ENCODE results near the genes CYP2S1, DMAC2, CEACAM6, CEACAM3, DMRTC2 and ARHGEF1.

DNA sequence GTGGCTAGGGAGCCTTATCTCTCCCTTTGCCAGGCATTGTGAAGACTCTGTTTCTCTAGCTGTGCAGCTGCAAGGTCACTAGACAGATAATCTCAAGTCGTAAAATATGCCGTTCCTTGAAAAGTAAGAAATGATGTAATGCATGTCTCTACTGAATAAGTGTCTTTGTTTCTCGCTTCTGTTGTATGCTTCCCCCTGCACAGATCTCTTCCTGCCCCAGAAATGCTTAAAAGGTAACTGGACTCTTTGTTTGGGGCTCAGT is 16.5 kb downstream of the CYP2A6 start:
- PRO-cap: unidirectional peak, plus-strand start at position 162 of the sequence

DNA sequence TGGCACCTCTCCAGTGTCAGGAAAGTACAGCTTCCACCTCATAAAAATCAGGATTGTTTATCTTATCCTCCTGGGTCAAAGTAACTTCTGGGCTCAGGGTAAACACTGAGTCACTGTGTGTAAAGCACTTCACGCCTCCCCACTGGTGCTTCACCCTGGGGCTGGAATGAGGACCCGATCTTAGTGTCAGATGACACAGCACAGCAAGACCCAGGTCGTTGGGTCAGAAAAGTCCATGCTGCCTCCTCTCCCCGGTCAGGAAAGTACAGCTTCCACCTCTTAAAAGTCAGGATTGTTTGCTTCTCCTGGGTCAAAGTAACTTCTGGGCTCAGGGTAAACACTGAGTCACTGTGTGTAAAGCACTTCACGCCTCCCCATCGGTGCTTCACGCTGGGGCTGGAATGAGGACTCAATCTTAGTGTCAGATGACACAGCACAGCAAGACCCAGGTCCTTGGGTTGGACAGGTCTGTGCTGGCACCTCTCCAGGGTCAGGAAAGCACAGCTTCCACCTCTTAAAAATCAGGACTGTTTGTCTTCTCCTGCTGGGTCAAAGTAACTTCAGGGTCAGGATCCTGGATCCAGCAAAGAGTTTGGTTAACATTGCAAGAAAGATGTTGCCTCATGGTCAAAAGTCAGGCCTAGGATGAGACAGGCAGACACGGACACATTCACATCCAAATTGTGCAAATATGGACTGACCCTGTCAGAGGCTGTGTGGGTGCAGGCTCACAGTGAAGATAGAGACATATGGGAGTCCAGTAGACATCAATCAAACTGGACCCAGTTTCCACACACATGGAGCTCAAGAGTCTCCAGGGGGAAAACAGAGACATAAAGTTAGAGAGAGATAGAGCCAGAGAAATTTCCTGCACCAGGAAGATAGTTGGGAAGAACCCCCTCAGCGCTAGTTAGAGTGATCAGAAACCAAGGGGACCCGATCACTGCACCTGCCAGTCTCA is 39.3 kb upstream of the CYP2A7 start:
- PRO-cap: no peak

GRCh38 chr19:41015096-41015835 is 24.2 kb downstream of the CYP2B6 start:
- PRO-cap: no peak

- PRO-cap: no peak
These were observed 13.7 kb downstream of the CYP2F1 start for GRCh38 chr19:41128070-41128238.

DNA sequence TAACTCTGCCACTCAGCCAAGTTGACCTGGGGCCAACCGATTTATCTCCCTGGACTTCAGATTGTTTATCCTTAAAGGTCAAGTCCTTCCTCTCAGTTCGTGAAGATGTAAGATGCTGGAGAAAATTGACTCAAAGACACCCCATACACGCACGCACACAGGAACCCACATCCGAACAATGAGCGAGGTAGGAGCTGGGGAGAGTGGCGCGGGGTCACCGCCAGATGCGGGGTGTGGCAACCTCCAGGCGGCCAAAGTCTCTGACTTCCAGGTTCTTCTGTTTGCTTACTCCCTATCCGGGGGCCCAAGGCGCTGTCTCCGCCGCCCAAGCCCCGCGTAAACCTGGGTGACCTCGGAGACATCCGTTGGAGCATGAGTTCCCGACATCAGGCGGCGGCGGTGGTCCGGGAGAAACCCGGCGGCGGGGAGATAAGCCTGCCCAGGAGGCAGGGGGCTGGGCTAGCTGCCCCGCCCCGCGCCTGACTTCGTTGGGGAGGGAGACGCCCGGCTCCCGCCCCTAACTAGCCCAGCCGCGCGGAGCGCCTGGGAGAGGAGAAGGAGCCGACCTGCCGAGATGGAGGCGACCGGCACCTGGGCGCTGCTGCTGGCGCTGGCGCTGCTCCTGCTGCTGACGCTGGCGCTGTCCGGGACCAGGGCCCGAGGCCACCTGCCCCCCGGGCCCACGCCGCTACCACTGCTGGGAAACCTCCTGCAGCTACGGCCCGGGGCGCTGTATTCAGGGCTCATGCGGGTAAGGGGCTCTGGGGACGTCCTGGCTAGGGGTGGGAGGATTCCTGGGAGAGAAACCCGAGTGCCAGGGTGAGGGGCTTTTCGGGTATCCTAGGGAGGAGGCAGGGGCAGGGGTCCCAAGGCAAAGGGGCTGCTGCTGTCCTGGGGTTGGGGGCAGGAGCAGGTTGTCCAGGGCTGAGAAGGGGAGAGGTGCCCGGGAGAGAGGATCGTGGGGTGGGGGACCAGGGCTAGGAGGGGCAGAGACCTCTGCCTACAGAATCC is at the start of gene CYP2S1:
Gene CYP2S1 (plus strand): TSS at position 529 of the 1,011 bp plus-strand sequence.
- PRO-cap: no peak

DNA sequence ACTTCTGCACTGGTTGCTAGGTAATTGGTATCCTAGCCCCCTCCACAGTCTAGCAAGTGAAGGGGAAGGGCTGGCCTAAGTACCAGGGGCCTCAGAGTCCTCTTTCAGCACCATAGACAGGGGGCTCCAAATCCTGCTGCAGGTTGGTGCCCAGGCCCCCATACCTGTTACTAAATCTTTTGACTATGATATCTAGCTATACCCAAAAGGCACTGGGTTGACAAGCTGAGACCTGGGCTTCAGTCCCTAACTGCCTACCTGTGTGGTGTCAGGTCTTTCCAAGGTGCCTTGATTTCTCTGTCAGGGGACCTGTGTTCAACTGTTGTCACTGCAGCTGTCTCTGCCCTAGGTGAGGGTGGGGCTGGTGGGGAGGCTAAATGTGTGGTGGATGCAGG is 4.0 kb upstream of the CCDC97 start:
- PRO-cap: no peak

DNA sequence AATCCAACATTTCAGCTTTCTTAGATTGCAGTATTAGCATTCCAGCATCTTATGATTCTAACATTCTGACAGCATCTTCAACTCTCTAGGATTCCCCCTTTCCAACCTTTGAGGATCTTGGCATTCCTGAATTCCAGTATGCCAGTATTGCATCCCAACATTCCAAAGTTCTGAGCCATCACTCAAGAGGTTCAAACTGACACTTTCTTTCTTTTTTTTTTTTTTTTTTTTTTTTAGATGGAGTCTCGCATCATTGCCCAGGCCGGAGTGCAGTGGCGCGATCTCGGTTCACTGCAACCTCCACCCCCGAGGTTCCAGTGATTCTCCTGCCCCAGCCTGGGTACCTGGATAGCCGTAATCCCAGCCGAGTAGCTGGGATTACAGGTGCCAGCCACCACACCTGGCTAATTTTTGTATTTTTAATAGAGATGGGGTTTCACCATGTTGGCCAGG is 13.7 kb downstream of the TGFB1 start:
- PRO-cap: no peak

- PRO-cap: no peak
These were observed 1.6 kb downstream of the B9D2 start for GRCh38 chr19:41362313-41362790.

DNA sequence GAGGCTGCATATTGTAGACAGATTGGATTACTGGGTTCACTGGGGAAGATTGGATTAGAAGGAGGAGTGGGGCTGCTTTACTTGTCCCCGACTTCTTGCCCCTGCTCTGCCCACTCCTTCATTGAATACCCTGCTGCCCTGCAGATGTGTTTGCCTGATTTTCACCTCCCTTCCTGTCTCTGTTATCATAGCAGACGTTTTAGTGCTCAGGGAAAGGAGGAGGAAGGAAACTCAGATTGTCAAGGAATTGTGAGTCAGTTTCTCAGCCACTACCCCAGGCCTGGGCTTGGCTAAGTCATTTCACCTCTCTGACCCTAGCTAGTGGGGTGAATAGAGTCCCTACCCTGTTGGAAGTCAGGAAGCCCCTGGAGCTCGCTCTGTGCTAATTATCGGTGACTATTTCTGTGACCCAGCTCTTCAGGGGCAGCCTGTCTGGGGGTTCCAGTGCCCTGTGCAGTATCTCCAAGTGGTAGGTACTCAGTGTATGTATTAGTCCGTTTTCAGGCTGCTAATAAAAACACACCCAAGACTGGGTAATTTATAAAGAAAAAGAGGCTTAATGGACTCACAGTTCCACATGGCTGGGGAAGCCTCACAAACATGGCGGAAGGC is 3.9 kb downstream of the BCKDHA start:
- PRO-cap: no peak

DNA sequence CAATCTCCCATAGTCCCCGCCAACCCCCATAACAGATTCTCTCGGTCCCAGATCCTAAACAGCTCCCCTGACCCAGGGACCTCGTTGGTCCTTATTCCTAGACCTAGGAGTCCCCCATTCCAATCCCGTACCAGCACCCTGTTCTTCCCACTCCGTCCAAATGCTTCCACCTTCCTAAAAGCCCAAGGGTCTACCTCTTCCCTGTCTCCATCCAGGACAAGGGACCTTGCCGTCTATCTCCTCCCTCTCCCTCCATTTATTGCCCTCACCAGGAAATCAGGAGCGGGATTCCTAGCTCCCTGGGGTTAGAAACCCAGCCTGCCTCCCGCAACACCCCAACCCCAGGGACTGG is 293 bp downstream of the B3GNT8 start:
- PRO-cap: no peak

GRCh38 chr19:41439433-41440292 is at the start of gene DMAC2:
TSS of gene DMAC2 (minus strand) at chr19:41439912.
- PRO-cap: bidirectional peak, plus-strand start at chr19:41439708, minus-strand start at chr19:41439537; bidirectional peak, plus-strand start at chr19:41440032, minus-strand start at chr19:41439907

DNA sequence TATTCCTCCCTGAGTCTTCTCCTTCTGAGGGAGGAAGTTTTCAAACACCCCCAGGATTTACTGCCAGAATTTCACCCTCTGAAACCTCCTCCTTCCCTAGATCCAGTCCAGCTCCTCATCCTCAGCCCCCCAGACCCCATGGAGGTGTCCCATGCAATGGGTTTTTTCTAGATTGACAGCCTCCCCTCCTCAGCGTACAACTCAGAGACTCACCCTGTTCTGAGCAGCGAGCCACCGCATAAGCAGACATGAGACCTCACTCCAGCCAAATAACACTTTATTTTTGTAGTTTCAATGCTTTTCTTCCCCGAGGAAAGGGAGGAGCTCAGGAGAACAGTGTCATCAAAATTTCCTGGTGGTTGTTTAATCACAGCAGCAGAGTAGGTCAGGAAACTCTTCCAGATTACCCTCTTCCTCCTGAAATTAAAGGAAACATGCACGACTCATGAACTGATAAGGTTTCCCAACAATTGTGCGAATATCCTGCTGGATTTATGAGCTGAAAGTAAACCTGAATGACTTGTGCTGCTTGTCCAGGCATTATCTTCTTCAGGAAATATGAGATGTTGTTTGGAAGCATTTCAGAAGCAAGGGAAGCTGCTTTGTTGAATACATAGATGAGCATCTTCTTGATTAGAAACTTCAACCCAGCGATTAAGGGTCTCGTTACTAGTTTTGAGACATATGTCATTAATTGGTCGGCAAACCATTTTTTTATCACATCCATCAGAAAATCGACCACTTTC is 36.1 kb downstream of the ERICH4 start:
- PRO-cap: no peak

- PRO-cap: no peak
These were observed 54.7 kb upstream of the CEACAM21 start for GRCh38 chr19:41521170-41521841.

DNA sequence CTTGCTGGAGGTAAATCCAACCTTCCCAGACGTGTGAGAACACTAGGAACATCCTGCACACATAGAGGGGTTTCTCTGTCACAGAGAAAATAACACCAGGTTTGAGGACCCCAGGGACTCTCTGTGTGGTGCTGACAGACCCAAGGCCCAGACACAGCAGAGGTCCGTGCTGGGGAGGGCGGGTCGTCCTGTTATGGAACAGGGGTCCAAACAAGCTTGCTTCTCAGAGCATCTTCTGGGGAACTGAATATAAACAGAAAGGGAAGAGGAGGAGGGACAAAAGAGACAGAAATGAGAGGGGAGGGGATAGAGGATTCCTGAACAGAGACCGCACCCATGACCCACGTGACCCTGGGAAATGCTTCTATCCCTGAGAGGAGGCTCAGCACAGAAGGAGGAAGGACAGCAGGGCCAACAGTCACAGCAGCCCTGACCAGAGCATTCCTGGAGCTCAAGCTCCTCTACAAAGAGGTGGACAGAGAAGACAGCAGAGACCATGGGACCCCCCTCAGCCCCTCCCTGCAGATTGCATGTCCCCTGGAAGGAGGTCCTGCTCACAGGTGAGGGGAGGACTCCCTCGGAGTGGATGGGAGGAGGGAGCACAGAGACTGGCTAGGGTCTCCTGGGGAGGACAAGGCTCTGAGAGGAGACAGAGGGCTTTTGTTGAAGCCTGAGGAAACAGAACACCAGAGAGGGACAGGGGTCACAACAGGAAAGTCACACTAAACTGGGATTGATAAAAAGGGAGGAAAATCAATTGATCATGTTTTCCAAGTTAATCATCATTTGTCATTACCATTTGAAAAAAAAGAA is at the start of gene CEACAM6:
Gene CEACAM6 (plus strand): TSS at position 388 of the 813 bp plus-strand sequence.
- PRO-cap: no peak

DNA sequence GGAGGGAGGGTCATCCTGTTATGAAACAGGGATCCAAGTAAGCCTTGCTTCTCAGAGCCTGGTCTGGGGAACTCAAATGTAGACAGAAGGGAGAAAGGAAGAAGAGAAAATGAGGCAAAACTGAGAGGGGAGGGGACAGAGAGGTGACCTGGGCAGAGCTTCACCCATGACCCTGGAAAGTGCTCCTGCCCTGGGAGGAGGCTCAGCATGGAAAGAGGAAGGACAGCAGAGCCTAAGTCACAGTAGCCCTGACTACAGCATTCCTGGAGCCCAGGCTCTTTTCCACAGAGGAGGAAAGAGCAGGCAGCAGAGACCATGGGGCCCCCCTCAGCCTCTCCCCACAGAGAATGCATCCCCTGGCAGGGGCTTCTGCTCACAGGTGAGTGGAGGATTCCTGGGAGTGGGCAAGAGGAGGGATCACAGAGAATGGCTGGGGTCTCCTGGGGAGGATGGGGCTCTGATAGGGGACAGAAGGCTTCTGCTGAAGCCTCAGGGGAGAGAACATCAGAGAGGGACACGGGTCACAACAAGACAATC is at the start of gene CEACAM3:
Gene CEACAM3 (plus strand): TSS at position 225 of the 537 bp plus-strand sequence.
- PRO-cap: no peak

DNA sequence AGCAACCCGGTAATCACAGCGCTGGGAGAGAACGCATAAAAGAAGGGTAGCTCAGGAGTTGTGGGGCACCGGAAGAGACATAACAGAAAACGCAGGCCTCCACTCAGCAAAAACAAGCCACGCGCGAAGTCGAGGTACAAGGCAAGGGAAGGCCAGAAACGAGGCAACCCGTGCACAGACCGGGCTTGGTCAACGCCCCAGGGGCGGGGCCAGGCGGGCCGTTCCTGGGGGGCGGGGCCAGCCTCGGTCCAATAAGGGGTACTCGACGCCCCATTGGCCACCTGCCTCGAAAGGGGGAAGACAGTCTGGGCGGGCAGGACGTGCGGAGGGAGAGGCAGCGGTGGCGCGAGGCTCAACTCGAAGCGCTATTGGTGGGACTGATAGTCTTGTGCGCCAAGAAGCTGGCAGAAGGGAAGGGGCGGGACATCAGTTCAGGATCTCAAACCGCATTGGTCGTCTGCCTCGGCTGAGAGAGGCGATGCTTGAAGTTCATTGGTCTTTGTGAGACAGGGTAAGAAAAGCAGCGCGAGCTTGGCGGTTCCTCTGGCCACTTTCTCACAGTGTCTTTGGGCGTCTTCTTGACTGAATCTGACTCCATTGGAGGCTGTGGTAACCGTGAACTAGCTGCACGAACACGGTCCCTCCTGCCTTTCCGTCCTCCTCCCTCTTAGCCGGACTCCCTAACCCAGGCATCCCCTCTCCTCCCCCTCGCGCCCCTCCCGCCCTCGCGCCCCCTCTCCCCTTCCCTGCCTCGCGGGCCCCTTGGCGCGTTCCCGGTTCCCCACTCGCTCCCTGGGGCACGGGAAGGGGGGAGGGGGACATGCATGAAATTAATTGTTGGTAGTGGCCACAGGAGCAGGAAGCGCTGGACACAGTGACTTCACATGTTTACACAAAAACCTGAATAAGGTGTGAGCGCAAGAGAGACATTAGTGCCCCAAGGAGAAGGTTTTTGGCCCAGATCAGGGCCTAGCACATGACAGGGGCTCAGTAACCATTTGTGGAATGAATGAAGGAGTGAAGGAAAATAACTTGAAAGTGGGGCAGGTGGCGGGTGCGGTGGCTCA is at the start of gene DMRTC2:
Gene DMRTC2 (plus strand): TSS at position 550 of the 1,067 bp plus-strand sequence.
- PRO-cap: no peak

- PRO-cap: no peak
These were observed 8.5 kb downstream of the RPS19 start for GRCh38 chr19:41868099-41869409.

DNA sequence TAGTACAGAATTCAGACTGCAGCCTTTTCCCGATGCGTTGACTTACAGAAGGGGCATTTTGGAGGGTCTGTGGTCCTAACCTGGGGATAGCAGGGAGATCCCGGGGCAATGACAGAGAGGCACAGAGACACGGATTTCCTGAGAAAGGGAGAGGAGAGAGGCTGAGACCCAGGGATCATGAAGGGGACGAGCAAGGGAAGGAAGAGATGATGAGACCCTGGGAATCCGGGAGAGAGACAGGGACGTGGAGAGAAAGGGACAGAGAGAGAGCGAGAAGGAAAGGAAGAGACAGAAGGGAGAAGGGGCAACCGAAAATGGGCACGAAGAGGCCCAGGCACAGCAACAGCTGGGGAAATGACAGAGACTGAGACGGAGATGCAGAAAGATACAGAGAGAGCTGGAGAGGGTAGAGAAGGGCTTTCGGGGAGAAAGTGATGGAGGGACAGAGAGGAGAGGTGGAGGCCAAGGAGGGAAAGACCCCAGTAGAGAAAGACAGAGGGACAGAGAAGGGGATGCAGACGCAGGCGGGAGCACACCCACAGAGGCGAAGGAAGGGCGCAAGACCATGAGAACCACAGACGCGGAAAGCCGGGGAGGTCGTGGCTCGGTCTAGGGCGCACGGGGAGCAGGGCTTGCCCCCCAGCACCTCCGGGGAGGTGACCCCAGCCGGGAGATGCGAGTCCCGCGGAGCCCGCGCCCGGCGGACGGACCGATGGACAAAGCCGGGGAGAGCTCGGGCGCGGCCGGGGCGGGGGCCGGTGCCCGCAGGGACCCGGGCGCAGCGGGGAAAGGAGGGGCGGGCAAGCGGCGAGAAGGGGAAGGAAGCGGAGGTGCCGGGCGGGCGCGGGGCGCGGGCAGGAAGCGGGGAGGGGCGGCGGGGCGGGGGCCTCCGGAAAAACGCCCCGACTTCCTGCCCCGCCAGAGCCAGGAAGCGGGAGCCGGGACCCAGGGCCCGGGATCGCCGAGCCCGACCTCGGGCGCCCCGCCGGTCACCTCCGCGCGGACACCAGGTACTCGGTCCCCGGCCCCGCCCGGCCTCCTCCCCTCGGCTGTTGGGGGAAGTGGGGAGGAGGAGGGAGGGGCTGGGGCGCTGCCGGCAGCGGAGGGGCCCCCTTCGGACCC is at the start of gene ARHGEF1:
Gene ARHGEF1 (plus strand): TSS at position 905 of the 1,122 bp plus-strand sequence.
- PRO-cap: bidirectional peak, plus-strand start at position 729 of the sequence, minus-strand start at position 718 of the sequence; bidirectional peak, plus-strand start at position 921 of the sequence, minus-strand start at position 832 of the sequence

DNA sequence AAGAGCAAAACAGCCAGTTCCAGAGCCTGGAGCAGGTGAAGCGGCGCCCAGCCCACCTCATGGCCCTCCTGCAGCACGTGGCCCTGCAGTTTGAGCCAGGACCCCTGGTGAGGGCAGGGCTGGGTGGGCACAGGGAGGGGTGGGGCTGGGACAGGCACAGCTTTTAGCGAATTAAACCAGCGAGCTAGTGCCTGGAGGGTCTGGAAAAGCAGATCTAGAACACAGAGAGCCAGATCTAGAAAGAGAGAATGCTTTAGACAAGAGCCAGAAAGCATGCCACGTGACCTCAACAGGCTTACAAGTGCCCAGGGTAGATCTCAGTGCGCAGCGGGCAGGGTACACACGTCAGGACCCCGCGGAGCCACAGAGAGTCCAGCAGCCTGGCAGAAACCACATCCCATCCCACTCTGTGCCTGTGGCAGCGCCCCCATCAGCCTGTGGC is 5.8 kb downstream of the ARHGEF1 start:
- PRO-cap: no peak

DNA sequence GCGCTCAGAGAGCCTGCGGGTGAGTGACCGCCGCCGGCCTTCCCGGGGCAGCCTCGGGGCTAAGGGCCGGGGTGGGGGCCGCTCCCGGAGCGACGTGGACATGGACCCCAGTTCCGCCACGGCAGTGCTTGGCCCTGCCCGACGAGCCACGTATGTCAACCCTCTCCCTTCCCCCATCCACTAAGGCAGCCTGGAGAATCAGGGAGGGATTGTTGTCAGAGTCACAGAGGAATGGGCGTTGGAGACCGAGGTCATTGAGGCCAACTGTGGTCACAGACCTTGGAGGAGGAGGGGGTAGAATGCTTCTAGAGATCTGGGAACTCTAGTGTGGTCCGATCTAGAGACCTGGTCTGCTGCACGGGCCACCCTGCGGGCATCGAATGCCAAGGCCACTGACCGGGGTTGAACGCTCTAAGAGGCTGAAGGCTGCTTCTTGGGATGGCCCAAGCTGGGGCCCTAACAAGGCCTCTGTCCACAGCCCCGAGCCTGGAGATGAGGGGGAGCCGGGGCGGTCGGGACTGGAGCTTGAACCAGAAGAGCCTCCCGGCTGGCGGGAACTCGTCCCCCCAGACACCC is 15.1 kb downstream of the ARHGEF1 start:
- PRO-cap: no peak

Measured in A673 (cell line).